Mesenchymal stem cell of the bone marrow (primary cell): ENCODE measurements around the gene DIPK2A.

- CAGE, long polyA plus RNA = no peak
These were observed 15.4 kb downstream of the GK5 start for GRCh38 chr3:142209738-142210541.

GRCh38 chr3:142215174-142215478, 10.3 kb downstream of the GK5 start:
- CAGE, long polyA plus RNA = no peak

DNA sequence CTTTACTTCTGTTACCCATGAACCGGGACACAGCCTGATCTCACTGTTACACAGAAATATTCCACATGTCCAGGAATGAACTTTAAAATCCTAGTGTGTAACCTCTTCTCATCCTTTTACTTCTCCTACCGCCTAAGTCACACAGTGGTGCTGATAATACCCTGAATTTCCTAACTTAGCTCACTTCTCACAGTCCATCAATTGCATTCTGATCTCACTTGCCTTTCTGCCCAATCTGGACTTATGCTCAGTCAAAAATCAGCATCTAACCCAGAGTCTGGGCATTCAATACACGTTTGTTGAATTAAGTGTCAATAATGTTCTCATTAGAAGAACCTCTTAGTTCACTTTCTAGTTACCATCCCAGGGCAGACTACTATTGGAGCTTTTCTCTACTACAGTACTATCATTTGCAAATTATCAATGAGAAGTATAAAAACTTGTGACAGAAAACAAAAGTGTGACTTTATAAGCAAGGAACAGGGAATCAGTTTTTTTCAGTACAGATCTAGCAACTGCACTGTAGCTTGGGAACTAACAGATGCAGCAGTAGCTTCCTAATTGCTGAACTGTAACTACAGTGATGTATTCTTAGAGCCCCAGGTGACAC, 17.0 kb downstream of the XRN1 start:
- CAGE, long polyA plus RNA = no peak

- CAGE, long polyA plus RNA = no peak
These were observed 40.5 kb upstream of the XRN1 start for GRCh38 chr3:142488280-142488746.

- CAGE, long polyA plus RNA = no peak
These were observed 5.9 kb downstream of the PLS1 start for GRCh38 chr3:142602016-142602595.

GRCh38 chr3:142740301-142740985, 16.6 kb downstream of the TRPC1 start:
- CAGE, long polyA plus RNA = no peak

GRCh38 chr3:142941457-142942276, 21.8 kb downstream of the PAQR9 start:
- CAGE, long polyA plus RNA = no peak

DNA sequence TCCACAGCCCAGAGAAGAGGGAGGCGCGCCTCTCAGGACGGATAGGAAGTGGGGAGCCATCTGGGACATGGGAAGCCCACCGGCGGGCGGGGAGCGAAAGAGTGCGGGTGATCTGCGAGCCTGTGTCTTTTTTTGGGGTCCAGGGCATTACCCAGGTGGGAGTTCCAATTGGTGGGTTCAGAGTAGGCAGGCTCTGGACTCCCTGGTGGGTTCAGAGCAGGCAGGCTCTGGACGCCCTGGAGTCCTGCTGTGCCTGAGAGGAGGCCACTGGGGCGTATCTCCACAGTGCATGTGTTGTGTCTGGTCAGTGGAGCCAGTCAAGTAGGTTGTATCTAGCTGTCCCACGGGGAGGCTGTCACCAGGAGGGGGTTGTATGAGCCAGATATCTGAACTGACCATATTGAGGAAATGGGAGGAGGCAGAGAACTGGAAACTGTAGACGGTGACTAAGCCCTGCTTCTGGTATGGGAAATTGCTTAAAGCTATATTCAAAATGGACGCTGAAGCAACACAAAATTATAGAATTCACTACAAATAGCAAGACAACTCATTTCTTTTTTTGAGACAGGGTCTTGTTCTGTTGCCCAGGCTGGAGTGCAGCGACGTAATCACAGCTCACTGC, 34.6 kb upstream of the CHST2 start:
- CAGE, long polyA plus RNA = no peak

DNA sequence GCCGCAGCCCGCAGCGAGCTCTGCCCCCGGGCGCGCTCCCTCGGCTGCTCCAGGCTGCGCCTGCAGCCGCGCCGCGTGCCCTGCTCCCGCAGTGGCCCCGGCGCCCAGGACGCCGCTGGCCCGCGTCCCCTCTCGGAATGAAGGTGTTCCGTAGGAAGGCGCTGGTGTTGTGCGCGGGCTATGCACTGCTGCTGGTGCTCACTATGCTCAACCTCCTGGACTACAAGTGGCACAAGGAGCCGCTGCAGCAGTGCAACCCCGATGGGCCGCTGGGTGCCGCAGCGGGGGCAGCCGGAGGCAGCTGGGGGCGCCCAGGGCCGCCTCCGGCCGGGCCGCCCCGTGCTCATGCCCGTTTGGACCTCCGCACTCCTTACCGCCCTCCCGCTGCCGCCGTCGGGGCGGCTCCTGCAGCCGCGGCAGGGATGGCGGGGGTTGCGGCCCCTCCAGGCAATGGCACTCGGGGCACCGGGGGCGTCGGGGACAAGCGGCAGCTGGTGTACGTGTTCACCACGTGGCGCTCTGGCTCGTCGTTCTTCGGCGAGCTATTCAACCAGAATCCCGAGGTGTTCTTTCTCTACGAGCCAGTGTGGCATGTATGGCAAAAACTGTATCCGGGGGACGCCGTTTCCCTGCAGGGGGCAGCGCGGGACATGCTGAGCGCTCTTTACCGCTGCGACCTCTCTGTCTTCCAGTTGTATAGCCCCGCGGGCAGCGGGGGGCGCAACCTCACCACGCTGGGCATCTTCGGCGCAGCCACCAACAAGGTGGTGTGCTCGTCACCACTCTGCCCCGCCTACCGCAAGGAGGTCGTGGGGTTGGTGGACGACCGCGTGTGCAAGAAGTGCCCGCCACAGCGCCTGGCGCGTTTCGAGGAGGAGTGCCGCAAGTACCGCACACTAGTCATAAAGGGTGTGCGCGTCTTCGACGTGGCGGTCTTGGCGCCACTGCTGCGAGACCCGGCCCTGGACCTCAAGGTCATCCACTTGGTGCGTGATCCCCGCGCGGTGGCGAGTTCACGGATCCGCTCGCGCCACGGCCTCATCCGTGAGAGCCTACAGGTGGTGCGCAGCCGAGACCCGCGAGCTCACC, 1.6 kb downstream of the CHST2 start:
- CAGE, long polyA plus RNA = no peak

DNA sequence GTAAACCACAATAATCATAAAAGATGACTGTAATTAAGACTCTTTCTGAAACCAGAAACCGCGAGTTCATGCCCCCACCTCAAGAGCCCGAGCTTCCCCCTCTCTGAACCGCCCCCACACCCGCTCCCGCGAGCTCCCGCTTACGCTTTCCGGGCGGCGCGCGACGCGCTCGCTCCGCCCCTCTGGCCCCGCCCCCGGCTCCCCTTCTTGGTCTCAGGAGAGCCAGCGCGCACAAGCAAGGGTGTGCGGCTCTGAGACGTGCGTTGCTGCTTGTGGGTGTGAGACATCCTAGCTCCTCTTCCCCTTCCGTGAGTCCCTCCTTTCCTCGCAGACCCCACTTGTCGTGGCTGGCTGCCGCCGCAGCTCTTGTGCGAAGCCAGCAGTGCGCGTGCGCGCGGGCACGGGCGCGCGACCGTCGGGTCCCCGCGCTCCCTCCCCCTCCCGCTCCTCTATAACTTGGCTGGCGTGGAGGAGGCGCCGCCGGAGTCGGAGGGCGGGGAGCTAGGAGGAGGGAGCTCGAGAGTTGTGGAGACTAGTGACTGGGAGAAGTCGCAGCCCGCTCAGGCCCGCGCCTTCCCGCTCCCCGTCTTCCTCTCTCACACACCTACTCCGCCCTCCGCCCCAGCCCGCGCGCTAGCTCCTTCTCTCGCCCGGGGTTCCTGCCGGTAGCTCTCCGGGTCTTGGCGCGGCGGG, at the start of gene DIPK2A:
Gene DIPK2A, plus strand, starts transcription at position 232 of the 693 bp plus-strand sequence.
- CAGE, long polyA plus RNA = no peak

GRCh38 chr3:144502263-144502821, 530.7 kb downstream of the DIPK2A start:
- CAGE, long polyA plus RNA = no peak

DNA sequence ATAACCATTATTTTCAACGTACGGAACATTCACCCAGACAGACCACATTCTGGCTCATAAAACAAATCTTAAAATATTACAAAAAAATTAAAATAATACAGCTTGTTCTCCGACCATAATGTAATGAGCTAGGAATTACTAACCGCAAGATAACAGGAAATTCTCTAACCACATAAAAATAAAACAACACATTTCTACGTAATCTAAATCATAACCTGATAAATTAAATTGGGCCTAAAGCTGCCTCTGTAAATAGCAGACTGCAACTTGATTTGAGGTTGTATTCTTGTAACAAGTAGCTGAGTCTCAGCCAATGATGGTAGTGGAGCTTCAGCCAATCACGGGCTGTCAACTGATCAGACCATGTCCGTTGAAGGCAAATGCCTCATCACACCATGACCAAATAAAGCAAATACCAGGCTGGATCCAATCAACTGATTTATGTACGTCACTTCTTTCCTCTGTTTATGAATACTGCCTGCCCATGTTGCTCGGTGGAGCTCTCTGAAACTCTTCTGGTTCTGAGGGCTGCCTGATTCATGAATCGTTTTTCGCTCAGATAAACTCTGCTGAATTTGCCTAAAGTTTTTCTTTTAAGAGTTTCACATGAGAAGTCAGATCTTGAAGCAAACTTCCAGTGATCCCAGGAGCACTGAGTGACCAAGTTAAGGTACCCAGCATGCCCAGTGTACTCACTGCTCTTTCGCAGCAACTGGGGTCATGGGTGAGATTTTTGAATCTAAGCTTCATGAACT, 9.0 kb downstream of the PLSCR4 start:
- CAGE, long polyA plus RNA = no peak

- CAGE, long polyA plus RNA = no peak
These were observed 32.9 kb downstream of the PLSCR1 start for GRCh38 chr3:146511259-146512144.

- CAGE, long polyA plus RNA = no peak
These were observed 4.1 kb downstream of the PLSCR1 start for GRCh38 chr3:146540192-146540741.

DNA sequence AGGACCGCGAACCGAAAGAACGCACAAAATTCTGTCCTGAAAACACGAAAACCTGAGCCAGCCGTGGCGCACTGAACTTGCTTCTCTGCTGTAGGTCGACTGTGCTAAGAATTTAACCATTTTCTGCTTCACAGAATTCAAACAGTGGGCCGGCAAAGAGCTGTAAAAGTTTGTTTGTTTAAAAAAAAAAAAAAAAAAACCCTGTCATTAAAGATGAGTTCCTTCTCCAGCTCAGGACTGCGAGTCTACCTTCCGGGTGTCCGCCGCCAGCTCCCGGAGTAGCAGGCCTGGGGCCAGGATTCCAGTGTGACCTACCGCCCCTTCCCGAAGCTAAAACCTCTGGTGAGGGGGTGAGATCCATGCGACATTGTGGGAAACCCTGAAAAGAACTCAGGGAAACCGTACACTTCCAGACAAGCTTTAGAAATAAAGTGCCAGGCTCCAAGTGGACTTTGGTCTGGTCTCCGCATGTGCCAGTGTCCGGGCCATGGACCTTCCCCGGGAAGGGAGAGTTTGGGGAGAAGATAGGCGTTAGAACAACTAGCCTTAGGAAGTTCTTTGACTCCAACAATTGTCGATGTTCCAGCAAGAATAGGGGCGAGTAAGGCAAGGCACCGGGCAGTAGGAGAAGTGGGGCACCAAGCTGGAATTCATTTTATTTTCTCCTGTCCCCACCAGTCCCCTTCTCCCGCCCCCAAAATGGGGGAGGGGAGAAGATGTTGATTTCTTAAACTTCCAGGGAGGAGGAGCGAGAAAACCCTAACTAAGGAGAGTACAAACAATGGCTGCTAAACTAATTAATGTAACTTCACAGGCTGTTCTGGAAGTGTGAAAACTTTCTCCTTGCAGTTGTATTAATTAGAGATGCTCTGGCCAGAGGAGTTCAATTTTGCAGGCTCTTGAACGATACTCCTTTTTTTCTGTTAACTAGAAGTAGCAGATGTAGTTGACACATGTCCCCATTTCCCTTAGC, 11.8 kb downstream of the ZIC4 start:
- CAGE, long polyA plus RNA = no peak

DNA sequence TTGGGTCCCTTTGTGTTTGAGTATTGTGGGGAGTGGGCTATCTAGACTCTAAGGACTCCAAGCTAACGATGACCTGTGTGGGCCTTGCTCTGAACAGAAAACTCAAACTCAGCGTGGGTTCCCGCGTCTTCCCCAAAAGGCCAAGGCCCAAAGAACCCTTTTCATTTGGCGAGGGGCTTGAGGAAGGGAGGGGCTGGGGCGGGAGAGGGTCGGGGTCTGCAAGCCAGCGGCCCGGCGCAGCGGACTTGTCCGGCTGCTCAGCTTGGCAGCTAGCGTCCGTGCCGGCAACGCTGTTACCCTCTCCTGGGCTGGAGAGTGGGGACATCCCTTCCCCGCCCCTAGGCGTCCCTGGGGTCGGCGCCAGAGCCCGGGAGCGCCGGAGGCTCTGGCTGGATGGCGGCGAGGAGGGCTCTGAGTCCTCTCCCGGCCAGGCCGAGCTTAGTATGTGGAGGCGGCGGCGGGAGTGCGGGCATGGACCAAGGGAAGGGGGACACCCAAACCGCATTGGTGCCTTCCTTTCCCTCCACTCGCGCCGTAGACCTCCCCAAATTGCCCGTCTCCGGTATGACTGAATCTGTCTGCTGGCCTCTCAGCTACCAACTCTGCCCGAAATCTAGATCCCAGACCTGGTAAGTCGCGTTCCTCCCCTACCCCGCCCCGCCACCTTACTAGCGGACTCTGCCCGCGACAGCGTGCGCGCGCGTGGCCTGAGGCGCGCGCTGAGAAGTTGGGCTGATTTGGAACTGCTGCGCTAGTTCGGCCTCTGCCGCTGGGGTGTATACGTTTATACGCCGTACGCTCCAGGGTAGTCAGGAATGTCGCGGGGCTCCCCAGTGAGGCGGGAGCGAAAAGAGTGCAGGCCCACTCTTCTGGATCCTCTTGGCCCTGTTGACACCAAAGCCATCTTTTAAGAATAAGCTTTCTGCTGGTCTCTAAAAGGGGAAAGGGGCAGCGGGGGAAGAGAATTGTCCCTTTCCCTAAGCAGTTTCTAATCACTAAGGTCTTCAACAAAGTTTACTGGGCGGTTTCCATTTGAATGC, 12.1 kb downstream of the ZIC1 start:
- CAGE, long polyA plus RNA = no peak

DNA sequence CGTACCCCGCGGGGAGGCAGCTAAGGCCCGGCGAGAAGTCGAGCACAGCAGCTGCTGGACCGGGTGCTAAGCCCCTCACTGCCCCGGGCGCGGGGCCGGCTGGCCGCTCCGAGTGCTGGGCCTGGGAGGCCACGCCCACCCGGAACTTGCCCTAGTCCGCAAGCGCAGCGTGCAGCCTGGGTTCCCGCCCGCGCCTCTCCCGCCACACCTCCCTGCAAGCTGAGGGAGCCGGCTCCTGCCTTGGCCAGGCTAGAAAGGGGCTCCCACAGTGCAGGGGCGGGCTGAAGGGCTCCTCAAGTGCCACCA, 417.0 kb upstream of the AGTR1 start:
- CAGE, long polyA plus RNA = no peak

DNA sequence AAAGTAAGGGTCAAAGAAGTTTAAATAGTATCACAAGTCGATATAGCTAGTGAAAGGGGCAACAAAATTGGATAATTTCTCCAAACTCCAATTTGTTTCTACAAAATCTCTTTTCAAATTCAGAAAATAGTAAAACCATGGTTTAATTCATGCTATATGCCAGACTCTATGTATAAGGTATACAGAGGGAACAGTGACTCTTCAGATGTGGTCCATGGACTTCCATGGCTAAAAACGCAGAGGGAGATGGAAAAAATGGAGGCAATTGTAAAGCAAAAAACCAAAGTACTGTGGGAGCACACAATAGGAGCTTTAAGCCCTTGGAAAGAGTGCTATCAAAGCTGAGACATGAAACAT, 264.7 kb upstream of the AGTR1 start:
- CAGE, long polyA plus RNA = no peak

- CAGE, long polyA plus RNA = no peak
These were observed 39.6 kb downstream of the AGTR1 start for GRCh38 chr3:148737403-148737636.

DNA sequence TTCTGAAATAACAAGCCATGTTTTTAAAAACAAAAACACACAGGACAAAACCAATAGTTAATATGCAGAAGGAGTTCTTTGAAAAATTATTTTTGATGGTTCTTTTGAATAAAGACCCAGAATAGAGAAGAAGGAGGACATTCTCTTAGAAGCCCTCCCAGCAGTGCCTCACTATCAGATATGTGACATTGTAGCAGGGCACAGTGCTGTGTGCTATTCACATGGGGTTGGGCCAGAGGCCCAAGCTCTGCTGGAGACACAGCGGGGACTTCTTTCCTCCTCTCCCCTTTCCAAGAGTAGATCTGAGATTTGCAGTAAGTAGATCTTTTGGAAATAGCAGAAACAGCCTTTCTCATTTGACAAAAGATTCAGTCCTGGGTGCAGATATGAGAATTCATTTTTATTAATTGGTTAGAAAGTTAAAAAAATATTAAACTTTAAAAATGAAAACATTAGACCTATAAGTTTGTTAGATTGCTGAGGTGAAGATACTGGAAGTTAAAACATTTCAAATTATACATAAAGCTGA, 6.3 kb downstream of the GYG1 start:
- CAGE, long polyA plus RNA = no peak